ENCODE measurements around a stretch of chr1.

GRCh38 chr1:63547460-63548435 is 24.4 kb downstream of the EFCAB7 start:
- RRBS: no CpG with 5 or more reads among the region's 3 CpGs

GRCh38 chr1:63669299-63670017 is 76.2 kb downstream of the PGM1 start:
- RRBS: no CpG with 5 or more reads among the region's 16 CpGs

DNA sequence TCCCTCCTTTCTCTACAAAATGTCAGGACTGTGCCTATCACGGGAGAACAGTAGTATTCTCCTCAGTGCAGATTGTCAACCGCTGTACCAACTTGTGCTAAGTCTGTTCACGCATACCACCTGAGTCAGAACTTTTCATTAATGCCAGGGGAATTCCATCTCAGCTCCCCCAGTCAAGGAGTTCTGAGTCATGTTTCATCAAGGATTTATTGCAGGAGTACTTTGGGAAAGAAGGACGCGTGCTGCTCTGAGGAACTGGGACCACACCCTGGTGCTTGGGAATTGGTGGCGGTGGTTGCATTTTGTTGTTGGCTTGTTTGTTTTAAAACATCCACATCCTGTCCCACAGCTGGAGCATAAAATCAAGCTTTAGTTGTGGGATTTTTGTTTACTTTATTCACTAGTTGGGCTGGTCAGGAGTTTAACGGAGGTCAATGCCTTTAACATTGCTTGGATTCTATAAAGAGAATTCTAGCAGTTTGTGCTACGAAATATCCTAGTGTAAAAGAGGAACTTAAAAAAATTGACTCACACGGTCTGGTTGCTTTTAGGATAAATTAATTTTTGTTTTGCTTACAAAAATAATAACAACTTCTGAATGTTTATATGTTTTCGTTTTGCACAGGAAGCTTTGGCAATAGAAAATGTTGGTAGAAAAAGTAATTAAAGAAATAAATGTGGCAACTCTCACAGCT is 42.1 kb upstream of the ROR1 start:
- RRBS: no CpG with 5 or more reads among the region's 10 CpGs

GRCh38 chr1:63897600-63898640 is 124.1 kb downstream of the ROR1 start:
- RRBS: no CpG with 5 or more reads among the region's 5 CpGs

- RRBS: no CpG with 5 or more reads among the region's 9 CpGs
Measured at GRCh38 chr1:64245406-64245900, 42.0 kb downstream of the UBE2U start.

DNA sequence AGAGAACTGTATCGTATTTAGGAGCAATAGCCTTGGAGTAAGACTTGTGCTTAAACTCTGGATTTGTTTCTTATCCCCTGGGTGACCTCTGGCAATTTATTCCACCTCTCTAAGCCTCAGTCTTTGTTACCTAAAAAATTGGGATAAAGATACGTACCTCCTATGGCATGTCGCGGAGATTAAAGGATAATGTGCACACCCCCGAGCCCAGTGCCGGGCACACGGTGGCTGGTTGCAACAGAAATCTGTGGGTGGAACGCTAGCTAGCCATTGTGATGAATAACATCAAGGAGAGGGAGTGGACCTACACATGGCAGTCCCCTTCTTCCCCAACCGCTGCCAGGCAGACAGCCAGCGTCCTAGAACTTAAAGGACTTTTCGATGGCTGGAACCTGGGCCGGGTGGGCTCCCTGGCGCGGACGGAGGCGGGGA is 439 bp upstream of the CACHD1 start:
- RRBS: 0% methylated on average over 5 of the region's 16 CpGs

DNA sequence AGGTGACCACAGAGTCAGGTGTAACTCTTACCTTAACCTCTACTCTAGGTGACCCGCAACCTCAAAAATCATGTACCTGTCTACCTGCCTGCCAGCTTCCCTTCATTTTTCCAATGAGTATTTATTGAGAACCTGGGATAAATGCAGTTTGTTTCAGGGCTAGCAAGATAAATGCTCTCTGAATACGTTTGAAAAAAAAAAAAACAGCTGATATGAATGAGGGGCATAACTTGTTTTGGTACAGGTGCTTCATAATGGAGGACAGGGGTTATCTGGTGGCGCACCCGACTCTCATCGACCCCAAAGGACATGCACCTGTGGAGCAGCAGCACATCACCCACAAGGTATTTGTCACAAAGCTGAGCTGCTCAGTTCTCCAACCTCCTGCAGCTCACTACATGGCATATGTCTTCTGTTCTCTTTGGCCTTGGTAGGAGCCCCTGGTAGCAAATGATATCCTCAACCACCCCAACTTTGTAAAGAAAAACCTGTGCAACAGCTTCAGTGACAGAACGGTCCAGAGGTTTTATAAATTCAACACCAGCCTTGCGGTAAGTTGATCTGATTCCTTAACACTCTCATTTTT is 71.9 kb upstream of the RAVER2 start:
- RRBS: no CpG with 5 or more reads among the region's 7 CpGs

GRCh38 chr1:64953021-64953635 is 13.2 kb downstream of the JAK1 start:
- RRBS: no CpG with 5 or more reads among the region's 7 CpGs

- RRBS: 0% methylated on average over 4 of the region's 14 CpGs
Measured at GRCh38 chr1:65148369-65148508, 236 bp downstream of the AK4 start.

GRCh38 chr1:65148509-65149853 is 978 bp downstream of the AK4 start:
- RRBS: 2% methylated on average over 31 of the region's 88 CpGs

DNA sequence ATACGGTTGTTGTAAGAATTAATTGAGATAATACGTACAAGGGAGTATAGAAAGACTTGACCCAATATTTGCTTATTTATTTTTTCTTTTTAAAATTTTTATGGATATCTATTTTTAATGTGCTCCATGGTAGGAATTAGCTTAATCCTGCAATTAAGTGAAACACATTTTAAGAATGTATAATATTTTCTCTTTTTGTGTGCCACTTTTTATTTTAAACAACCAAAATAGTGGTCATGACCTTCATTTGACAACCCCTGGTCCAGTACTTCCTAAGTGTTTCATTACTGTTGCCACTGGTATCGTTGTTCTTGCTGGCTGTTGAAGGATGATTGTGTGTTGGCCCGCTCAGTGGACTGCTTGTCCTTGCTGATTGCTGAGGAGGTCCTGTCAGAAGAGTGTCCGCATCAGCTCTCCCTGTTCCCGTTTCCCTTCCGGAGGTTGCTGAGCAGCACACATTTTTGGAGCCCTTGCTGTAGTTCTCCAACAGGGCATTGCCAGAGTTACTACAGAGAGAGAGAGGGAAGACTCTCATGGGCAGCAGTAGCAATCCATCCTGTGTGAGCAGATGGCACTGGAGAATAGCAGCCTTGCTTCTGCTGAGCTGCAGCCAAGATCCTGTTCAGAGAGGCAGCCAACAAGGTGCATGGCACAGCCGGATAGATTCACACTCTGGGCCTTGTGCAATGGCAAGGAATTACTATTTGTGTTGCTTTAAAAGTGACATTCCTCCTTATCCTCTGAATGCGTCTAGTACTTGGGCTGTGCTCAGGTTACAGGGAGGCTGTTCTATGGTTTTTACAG is 27.0 kb downstream of the AK4 start:
- RRBS: no CpG with 5 or more reads among the region's 9 CpGs

DNA sequence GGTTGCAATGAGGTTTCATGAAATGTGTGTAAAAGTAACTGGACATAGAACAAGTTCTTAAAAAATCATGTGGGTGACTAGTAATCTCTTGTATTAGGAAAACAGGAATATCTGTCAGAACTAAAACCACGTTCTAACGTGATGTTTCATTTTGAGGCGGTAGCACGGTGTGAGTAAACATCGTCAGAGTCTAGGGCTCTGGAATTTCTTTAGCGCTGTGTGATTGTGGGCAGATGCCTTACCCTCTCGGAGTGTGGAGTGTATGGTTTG is 55.4 kb upstream of the DNAJC6 start:
- RRBS: no CpG with 5 or more reads among the region's 7 CpGs

GRCh38 chr1:65512375-65512826 is 91.9 kb downstream of the LEPR start:
- RRBS: no CpG with 5 or more reads among the region's 4 CpGs

- RRBS: no CpG with 5 or more reads among the region's 4 CpGs
Measured at GRCh38 chr1:66270280-66270835, 263.6 kb upstream of the SGIP1 start.

- RRBS: no CpG with 5 or more reads among the region's 3 CpGs
Measured at GRCh38 chr1:66393735-66394332, 140.1 kb upstream of the SGIP1 start.

GRCh38 chr1:66445334-66446118 is 88.4 kb upstream of the SGIP1 start:
- RRBS: no CpG with 5 or more reads among the region's 5 CpGs

- RRBS: no CpG with 5 or more reads among the region's 4 CpGs
Measured at GRCh38 chr1:66543362-66543945, 9.5 kb downstream of the SGIP1 start.

DNA sequence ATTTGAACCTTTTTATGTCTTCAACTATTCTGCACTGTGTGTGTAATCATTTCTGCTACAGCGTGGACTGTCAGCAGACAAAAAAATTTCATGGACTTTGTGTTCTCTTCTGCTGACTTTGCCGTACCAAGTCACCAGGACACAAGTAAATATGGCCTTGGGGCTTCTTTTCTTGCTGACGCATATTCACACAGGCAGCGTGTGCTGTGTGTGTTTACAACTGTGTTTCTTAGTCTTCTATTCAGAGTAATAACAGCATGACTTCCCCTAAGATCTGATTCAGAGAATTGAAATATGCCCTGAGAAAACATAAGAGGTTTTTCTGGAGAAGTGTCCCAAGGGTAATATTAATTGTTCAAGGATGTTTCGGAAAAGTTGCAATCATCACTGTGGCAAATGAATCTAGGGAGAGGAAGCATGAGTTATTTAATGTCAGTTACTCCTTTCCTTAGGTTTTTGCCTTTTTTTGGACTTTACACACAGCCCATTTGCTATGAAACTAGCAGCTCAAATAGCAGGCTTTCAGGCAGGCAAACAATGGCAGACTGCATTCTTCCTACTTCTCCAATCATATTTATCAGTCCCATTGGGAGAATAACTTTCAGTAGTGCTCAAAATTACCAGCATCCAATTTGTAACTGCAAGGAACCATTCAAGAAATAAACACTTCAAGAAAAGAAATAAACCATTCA is 47.0 kb upstream of the DYNLT5 start:
- RRBS: no CpG with 5 or more reads among the region's 5 CpGs

- RRBS: no CpG with 5 or more reads among the region's 5 CpGs
Measured at GRCh38 chr1:66728976-66729472, 23.2 kb upstream of the DYNLT5 start.

DNA sequence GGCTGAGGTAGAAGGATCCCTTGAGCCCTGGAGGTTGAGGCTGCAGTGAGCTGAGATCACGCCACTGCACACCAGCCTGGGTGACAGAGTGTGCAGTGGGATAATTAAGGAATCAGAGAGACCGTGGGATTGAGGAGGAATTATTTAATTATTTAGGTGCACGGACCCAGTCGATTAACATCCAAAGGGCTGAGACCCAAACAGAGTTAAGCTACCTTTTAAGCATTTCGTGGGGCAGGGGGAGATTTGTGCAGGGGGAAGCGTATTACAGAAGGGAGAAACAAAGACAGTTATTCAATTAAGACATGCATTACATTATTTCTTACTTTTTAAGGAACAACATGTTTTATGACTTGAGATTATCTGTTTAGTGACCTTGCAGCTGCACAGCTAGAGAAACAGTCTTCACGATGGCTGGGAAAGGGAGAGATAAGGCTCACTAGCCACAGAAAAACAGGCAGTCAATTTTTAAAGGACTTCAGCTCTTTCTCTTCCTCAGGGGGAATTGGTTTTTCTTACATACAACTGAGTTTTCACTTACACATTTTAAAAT is 7.0 kb upstream of the C1orf141 start:
- RRBS: no CpG with 5 or more reads among the region's 7 CpGs